Urinary bladder (tissue), 3 donors: ENCODE measurements around a stretch of chr2.

DNA sequence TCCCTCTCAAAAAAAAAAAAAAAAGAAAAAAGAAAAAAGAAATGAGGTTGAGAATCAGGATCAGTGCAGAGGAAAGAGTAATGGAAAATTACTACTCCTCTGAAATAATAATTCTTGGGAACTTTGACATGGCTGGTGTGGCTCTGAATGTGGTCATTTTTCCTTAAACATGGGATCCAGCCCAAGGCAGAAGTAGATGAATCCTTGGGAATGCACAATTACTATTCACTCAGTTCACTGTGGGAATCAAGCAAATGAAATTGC lies 8.8 kb upstream of the MRPL33 start:
- PRO-cap, result unidirectional peak, plus-strand start at position 195 of the sequence
- RAMPAGE, long total RNA, result no peak

- PRO-cap, result no peak
- RAMPAGE, long total RNA, result no peak
Measured at GRCh38 chr2:27888740-27889332, 1.4 kb downstream of the RBKS start.

- PRO-cap, result no peak
- RAMPAGE, long total RNA, result no peak
Measured at GRCh38 chr2:27966076-27966275, 75.4 kb downstream of the BABAM2 start.

DNA sequence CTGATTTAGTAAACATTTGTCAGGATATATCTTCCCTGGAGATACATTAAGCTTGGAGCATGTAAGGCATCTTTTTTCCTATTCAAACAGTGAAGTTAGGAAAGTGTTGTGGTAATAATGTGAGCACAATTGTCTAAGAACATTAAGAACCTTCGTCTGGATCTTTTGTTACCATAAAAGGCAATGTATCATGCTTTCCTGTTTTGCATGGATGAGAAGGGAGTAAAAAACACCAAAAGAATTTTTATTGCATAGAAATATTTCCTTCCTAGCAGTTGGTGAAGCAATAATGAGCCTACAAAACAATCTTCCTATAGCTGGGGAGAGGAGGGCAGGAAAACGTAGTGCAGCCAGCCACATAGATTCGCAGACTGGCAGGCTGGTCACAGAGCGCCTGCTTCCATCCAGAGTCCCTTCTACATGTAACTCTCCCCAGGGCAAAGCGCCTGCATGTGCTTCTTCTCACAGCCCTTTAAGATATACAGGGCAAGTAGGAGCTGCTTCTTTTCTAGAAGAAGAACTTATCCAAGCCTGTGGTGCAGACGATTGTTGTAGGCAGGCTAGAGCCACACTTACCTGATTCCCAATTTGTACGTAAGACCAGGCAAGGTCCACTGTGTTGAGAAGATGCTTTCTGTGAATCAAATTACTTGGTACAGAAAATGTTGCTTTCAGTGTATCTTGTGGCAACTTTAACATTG lies 190.4 kb downstream of the BABAM2 start:
- PRO-cap, result bidirectional peak, plus-strand start at position 271 of the sequence, minus-strand start at position 88 of the sequence
- RAMPAGE, long total RNA, result no peak

- PRO-cap, result no peak
- RAMPAGE, long total RNA, result no peak
Measured at GRCh38 chr2:28209118-28209902, 183.3 kb upstream of the FOSL2 start.

GRCh38 chr2:28327093-28327434 lies 65.6 kb upstream of the FOSL2 start:
- PRO-cap, result no peak
- RAMPAGE, long total RNA, result no peak

GRCh38 chr2:28332709-28333579 lies 59.7 kb upstream of the FOSL2 start:
- PRO-cap, result no peak
- RAMPAGE, long total RNA, result no peak

GRCh38 chr2:28335314-28336105 lies 57.1 kb upstream of the FOSL2 start:
- PRO-cap, result no peak
- RAMPAGE, long total RNA, result no peak

DNA sequence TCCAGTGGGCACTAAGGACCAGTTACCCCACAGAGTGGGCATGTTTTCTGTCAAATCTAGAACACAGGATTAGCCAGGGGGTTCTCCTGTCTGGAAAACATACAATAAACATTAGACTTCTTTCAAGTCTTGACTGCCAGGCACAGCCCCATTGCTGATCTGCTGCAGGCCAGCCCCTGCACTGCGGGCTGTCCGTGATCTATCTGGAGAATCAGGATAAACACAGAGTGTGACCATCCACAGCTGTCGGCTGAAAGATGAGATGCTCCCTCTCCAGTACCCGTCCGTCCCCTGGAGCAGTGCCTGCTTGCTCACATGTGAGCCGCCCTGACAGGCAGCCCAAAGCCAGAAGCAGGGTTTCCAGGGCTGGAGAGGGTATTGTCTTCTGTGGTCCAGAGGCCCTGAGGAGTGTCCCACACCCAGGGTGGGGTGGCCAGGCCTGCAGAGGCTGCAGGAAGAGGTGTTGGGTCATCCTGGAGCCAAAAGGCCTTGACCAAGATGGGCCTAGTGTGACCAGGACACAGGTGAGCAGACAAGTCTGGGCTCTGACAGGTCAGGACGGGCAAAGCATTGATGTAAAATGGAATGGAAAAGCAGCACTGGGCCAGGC lies 46.0 kb upstream of the FOSL2 start:
- PRO-cap, result no peak
- RAMPAGE, long total RNA, result no peak

- PRO-cap, result no peak
- RAMPAGE, long total RNA, result no peak
Measured at GRCh38 chr2:28375751-28376041, 17.0 kb upstream of the FOSL2 start.

DNA sequence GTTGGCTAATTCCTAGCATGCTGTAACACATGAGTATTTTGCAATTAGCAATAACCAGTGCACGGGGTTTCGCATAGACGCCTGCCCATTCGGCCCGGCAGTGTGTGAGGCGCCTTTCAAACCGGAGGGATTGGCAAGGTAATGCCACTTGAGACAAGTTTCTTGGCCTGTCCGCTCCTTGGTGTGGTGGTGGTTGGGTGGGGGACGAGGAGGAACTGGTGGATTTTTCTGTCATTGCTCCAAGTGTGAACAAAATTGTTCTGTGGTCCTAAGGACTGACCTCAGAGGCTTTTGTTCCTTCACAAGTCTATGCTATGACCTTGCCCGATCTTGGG lies 2.9 kb downstream of the FOSL2 start:
- PRO-cap, result bidirectional peak, plus-strand start at position 88 of the sequence, minus-strand start outside the sequence; bidirectional peak, plus-strand start at position 186 of the sequence, minus-strand start at position 132 of the sequence
- RAMPAGE, long total RNA, result no peak

DNA sequence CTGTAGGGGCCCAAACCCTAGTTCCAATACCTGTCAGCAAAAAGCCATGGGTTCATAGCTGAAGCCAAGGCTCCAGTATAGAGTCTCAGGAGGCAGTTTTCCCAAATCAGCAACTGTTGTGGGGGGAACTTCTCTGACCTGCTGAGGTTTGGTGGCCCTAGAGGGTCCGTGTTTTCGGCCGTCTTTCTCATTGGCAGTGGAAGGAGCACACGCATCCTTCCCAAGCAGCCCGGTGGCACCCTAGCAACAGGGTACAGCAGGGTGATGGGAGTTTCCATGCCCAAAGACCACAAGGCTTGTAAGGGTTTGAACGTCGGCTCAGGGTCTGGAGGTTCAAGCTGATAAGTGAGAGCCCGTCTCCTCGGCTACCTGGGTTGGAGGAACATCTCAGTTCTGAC lies 6.6 kb downstream of the FOSL2 start:
- PRO-cap, result no peak
- RAMPAGE, long total RNA, result no peak

DNA sequence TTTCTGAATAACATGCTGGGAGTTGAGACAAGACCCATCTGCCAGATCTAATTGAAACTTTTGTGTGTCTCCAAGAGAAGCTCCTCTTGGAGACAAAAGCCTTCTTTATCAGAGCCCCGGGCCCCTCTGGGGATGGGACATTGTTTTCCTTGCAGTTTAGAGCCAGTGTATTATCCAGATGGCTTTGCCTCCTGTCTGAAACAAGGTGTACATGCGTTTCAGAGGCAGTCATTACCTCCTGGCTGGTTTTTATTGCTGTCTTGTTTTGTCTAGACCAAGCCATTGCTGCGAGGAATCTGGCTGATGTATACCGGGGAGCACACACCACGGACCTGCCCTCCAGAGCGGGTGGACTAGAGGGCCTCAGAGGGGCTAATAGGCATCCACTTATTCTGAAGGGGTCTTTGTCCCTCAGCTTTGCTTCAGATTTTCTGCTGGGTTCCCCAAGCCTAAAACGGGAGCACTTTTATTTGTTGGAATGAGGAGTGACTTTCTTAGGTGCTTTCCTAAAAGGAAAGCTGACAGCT lies 7.9 kb downstream of the FOSL2 start:
- PRO-cap, result no peak
- RAMPAGE, long total RNA, result no peak

GRCh38 chr2:28402509-28403605 lies 10.2 kb downstream of the FOSL2 start:
- PRO-cap, result no peak
- RAMPAGE, long total RNA, result no peak

DNA sequence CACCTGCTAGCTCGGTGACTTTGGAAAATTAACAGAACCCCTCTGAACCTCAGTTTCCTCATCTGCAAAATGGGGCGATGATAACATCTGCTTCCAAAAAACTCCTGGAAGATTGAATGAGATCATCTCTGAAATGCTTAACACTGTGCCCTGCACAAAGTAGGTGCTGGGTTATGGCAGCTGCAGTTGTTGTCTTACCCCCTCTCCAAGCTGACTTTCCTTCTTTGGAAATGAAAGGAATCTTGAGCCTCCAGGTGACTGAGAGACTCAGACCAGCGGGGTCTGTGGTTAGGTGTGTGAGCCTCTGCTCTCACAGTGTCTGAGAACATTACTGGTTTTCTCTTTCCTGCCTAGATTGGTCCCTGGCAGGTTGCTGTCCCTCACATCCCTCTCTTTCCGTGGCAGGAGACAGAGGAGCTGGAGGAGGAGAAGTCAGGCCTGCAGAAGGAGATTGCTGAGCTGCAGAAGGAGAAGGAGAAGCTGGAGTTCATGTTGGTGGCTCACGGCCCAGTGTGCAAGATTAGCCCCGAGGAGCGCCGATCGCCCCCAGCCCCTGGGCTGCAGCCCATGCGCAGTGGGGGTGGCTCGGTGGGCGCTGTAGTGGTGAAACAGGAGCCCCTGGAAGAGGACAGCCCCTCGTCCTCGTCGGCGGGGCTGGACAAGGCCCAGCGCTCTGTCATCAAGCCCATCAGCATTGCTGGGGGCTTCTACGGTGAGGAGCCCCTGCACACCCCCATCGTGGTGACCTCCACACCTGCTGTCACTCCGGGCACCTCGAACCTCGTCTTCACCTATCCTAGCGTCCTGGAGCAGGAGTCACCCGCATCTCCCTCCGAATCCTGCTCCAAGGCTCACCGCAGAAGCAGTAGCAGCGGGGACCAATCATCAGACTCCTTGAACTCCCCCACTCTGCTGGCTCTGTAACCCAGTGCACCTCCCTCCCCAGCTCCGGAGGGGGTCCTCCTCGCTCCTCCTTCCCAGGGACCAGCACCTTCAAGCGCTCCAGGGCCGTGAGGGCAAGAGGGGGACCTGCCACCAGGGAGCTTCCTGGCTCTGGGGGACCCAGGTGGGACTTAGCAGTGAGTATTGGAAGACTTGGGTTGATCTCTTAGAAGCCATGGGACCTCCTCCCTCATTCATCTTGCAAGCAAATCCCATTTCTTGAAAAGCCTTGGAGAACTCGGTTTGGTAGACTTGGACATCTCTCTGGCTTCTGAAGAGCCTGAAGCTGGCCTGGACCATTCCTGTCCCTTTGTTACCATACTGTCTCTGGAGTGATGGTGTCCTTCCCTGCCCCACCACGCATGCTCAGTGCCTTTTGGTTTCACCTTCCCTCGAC lies 19.3 kb downstream of the FOSL2 start:
- PRO-cap, result no peak
- RAMPAGE, long total RNA, result no peak

DNA sequence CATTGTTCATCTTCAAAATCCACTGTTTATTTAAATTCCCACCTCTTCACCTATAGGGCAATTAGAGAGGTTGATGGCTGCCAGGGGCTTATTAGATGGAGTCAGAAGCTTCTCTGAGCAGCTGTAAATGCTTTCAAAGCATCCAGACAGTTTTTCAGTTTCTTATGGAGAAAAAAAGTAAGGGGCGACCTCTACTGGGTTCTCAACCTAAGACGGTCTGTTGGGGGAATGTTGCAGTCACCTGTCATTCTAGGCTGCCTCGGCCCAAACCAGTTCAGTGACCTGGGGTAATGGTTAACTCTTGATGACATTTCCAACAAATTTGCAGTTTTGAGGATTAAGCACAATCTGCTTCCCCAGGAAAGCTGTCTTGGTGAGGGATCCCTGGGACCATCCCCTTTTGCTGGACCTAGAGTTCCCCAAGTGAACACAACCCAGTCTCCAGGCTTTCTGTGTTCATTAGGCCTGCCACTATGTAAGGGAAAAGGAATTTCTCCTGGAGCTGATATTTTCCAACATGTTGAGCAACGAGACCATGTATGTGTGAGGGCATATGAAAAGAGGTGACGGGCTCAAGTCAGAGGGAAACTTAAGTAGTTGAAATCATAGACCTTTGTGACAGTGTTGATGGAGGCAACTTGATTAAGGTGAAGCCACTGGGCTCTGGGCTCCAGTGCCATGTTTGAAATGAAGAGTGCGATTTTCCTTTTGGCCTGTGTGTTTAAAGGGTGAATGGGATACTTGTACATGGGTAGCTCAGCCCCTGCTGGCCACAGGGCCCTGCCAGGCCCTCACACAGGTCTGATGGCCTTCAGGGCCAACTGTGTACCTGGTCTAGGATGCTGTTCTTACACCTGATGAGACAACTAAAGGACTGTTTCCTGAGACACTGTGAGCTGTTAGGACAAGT lies 26.9 kb downstream of the FOSL2 start:
- PRO-cap, result no peak
- RAMPAGE, long total RNA, result no peak

GRCh38 chr2:28420369-28420993 lies 27.8 kb downstream of the FOSL2 start:
- PRO-cap, result no peak
- RAMPAGE, long total RNA, result no peak

DNA sequence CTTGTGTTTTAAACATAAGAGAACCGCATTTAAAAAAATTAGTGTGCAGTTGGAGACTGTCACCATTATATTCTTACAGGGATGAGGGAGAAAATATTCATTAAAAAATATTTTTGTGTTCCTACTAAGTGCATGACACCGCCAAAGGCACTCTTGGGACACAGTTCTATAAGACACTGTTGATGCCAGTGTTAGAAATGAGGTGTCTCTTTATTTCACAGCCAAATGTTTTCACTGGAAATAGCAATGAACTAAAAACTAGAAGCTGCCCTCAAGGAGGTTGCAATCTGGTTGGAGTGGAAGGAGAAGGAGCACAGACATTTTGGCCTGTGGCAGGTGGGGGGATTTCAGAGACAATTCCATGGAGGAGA lies 29.3 kb downstream of the FOSL2 start:
- PRO-cap, result no peak
- RAMPAGE, long total RNA, result no peak

- PRO-cap, result no peak
- RAMPAGE, long total RNA, result no peak
Measured at GRCh38 chr2:28423121-28423573, 30.5 kb downstream of the FOSL2 start.

DNA sequence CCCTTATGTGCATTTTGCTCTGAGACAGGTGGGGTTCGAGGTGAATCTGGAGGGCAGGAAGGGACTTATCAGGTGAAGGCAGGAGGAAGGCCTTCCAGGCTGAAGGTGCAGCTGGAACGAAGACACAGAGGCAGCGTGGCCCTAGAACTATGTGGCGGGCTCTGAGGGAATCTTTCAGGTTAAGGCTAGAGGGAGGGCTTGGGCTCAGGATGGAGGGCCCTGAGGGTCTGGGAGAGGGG lies 24.9 kb upstream of the PLB1 start:
- PRO-cap, result no peak
- RAMPAGE, long total RNA, result no peak